Kidney epithelial cell (primary cell): ENCODE results near the genes PLAC8 and NKX6-1.

DNA sequence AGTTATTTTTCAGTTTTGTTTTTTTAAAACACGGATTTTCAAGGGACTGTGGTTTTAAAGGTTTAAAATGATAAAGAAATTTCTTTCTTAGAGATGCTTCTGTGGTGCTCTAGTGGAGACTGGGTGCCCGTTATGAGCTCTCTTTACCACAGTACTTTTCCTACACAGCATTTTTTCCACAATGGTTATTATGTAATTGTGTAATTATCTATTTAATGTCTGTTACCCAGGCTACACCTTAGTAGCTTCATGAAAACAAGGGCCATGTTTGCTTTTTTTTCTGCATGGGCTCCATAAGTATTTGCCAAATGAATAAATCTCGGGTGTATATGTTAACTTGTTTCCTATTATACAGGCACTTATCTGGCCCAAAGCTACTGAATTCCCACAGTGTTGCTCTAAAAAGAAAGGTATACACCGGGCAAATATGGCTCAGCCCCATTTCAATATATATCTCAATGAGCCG lies 915 bp downstream of the PAQR3 start:
- RAMPAGE, long total RNA = no peak
- RRBS = no CpG with 5 or more reads among the region's 5 CpGs

- RAMPAGE, long total RNA = no peak
- RRBS = no CpG with 5 or more reads among the region's 1 CpG
Observed at GRCh38 chr4:79197331-79197620, 128.6 kb downstream of the NAA11 start.

DNA sequence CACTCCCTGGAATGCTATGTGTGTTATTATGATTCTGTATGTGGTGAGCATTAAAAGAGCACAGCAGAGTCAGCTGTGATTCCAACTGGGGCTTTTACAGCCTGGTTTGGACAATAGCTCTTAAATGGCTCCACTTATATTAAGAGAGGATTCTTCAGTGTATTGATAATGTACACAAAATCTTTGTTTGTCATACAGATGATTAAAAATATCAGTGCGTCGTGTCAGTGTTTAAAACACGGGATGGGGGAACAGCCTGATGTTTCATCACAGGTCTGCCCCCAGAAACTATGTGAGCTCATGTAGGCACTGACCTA lies 274.3 kb upstream of the GK2 start:
- RAMPAGE, long total RNA = no peak
- RRBS = no CpG with 5 or more reads among the region's 3 CpGs

DNA sequence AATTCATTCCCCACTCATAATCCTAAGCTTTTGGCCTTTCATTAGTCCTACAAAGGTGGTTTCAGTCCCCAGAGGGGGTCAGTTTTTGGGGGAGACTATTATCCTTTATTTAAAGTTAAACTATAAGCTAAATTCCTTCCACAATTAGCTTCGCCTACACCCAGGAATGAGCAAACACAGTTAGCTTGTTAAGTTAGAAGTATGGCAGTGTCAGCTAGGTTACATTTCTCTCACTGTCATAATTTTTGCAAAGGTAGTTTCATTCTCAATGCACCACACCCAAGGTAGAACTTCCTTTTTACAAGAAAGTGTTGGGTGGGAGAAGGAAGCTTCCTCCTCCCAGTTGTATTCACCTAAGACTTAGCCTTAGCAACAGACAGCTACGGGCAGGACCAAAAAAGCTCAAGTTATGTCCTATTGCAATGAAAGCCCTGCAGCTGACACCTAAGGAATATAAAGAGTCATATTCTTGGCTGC lies 25.2 kb upstream of the PRDM8 start:
- RAMPAGE, long total RNA = no peak
- RRBS = no CpG with 5 or more reads among the region's 2 CpGs

DNA sequence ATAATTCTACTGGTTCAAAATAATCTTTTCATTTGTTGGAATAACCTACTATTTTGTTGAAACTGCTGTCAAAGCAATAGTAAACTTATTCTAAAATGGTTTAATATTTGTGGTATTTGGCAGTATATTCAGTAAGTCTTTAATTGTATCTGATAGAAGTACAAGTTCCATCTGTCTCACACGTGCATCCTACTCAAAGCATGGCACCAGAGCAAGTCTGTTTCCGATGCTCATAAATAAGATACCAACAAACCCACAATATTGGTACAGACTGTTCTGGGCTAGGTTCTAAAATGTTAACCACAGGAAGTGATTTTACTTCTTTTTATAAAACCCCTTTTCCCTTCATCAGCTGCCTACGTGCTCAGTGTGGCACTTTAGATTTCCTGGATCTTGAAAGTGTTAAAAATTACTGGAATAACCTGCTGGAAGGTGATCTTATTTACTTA lies 165.0 kb downstream of the CFAP299 start:
- RAMPAGE, long total RNA = no peak
- RRBS = no CpG with 5 or more reads among the region's 3 CpGs

DNA sequence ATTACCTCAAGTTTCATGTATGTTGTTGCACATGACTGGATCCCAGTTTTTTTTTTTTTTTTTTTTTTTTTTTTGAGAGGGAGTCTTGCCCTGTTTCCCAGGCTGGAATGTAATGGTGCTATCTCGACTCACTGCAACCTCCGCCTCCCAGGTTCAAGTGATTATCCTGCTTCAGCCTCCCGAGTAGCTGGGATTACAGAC lies 236.8 kb downstream of the CFAP299 start:
- RAMPAGE, long total RNA = no peak
- RRBS = no CpG with 5 or more reads among the region's 3 CpGs

DNA sequence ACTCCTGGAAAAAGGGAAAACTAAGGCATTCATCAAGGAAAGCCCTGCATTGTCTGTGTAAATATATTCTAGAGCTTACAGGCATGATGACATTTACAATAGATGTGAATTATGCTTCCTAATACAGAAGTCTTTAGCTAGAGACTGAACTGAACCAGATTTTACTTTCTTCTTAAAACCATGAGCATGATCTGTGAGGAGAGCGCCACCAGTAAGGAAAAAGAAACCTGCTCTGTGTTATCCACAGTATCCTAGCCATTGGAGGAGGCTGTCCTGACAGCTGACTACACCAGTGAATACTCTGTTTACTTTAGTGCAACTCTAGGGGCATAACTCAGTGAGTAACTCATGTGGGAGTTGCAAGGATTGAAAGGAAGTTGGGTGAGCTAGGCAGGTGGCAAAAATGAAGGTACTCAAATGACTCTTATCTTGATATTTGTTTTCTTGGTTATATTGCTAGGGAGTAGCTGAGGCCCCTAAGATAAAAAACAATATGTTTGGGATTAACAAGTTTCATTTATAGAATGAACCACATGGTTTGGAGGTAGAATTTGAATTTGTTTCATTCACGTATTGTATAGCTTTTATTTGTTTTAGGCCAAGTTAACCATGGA lies 2.3 kb downstream of the BMP3 start:
- RAMPAGE, long total RNA = no peak
- RRBS = no CpG with 5 or more reads among the region's 2 CpGs

- RAMPAGE, long total RNA = no peak
- RRBS = no CpG with 5 or more reads among the region's 5 CpGs
Observed at GRCh38 chr4:81606603-81607372, 135.1 kb upstream of the RASGEF1B start.

DNA sequence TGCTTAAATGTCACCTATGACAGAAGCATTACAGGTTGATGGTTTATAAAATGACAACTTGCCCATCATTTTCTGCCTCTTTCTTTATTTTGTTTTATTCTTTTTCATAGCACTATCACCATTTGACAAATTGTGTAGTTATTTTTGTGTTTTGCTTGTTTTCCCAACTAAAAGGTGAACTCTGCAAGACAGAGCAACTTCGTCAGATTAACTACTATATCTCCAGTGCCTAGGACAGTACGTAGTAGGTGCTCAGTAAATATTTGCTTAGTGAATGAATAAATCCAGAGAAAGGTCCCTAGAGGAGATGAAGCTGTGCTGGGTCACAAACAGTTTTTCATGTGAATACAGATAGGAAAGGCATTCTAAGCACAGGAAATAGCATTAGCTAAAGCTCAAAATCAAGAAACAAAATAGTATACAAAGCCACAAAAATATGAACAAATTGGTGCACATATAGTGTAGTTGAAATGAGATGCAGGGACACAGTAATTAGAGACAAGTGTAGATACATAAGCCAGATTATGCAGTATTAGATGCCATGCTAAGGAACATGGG lies 154.3 kb upstream of the RASGEF1B start:
- RAMPAGE, long total RNA = no peak
- RRBS = no CpG with 5 or more reads among the region's 2 CpGs

DNA sequence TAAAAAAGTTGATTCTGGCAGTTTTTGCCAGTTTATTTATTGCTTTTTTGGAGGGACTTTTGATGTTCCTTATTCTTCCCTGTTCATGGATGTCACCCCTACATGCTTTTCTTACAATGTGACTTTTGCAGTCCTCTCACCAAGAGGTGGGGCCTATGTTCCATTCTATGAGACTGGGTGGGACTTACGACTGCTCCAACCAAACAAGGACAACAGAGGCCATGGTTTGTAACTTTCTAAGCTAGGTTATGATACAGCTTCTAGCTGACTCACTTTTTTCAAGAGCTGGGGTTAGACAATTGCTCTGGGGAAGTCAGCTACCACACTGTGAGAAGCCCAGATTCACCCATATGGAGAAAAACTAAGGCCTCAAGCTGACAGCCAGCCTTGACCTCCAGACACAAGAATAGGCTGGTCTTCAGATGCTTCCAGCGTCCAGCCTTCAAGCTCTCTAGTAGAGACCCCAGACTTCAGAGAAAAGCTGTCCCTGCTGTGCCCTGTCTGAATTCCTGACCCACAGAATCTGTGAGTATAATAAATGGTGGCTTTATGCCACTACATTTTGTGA lies 39.5 kb downstream of the ENOPH1 start:
- RAMPAGE, long total RNA = no peak
- RRBS = no CpG with 5 or more reads among the region's 2 CpGs

DNA sequence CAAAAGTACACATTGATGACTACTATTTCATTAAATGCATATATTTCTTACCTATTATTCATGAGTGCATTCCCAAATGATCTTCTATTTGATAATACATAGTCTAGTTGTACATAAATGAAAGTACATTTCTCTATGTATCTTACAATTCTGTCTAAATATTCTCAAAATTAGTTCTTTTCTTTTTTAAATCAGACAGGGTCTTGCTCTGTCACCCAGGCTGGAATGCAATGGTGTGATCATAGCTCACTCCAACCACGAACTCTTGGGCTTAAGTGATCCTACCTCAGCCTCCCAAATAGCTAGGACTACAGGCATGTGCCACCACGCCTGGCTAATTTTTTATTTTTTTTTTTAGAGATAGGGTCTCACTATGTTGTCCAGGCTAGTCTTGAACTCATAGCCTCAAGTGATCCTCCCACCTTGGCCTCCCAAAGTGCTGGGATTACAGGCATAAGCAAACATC lies 30.6 kb downstream of the SEC31A start:
- RAMPAGE, long total RNA = no peak
- RRBS = no CpG with 5 or more reads among the region's 2 CpGs

DNA sequence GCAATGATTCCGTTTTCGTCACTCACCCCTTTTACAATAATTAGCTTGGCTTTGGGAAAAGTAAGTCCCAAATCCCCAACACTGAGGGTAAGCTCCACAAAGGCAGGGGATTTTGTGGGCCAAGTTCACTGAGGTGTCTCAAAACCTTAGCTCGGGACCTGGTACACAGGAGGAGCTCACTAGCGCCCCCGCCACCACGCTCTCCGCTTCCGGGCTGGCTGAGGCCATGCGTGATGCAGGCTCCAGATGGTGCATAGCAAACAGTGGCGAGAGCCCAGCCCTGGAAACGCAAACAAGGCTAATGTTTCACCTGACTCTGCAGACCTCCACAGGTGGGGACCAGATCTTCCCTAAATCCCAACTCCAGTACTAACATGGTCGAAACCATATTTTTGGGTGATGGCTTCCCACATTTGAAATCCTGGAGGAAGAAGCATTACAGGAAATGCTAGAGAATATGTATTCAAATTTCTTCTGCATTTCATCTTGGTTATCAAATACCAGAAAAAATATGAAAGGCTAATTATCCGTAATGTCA lies 4.1 kb downstream of the PLAC8 start:
- RAMPAGE, long total RNA = no peak
- RRBS = no CpG with 5 or more reads among the region's 13 CpGs

GRCh38 chr4:83114463-83115131 lies at the start of gene PLAC8:
PLAC8 (minus strand) TSS chr4:83114729.
- RAMPAGE, long total RNA = no peak
- RRBS = no CpG with 5 or more reads among the region's 5 CpGs

- RAMPAGE, long total RNA = no peak
- RRBS = 1% methylated on average over 8 of the region's 76 CpGs
Observed at GRCh38 chr4:84498611-84499721, at the start of gene NKX6-1. NKX6-1 (minus strand) TSS chr4:84499292.

DNA sequence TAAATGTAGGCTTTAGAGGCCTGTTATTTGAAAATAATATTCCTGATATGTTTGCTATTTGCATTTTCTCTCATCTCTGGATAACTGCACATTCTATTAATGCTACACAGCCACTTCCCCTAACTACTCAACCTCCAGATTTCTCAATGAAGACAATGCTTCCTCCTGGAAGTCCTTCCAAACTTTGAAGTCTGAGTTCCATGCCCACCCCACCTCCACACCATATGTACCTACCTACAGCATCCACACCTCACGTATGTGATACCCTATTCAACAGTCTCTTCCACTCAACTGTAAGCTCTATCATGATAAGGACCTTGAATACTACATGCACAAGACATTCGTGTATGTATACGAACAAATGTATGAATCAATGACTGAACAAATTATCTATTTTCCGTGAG lies 6.4 kb downstream of the WDFY3 start:
- RAMPAGE, long total RNA = no peak
- RRBS = no CpG with 5 or more reads among the region's 4 CpGs

- RAMPAGE, long total RNA = no peak
- RRBS = no CpG with 5 or more reads among the region's 4 CpGs
Observed at GRCh38 chr4:85650565-85651261, 175.8 kb downstream of the ARHGAP24 start.

DNA sequence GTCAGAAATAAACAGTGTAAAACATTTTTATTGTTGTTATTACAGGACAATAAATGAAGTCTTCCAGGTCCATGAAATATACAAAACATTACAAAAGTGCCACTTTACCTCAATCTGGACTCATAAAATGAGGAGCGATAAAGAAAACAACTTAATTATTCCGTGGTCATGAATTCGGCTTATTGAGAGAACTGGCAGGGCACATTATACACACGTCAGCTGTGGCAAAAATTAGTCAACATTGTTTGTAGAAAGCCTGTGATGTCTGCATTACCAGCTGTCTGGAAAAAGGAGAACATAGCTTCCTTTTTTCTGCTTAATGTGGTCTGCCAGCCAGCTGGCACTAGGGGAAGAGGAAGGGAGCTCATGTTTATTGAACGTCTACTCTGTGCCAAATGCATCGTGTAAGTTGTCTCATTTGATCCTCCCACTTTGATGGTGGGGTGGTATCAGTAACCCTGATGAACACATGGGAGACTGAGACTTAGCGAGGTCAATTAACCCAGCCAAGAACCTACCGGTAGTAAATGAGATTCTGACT lies 367.6 kb downstream of the ARHGAP24 start:
- RAMPAGE, long total RNA = no peak
- RRBS = no CpG with 5 or more reads among the region's 8 CpGs

DNA sequence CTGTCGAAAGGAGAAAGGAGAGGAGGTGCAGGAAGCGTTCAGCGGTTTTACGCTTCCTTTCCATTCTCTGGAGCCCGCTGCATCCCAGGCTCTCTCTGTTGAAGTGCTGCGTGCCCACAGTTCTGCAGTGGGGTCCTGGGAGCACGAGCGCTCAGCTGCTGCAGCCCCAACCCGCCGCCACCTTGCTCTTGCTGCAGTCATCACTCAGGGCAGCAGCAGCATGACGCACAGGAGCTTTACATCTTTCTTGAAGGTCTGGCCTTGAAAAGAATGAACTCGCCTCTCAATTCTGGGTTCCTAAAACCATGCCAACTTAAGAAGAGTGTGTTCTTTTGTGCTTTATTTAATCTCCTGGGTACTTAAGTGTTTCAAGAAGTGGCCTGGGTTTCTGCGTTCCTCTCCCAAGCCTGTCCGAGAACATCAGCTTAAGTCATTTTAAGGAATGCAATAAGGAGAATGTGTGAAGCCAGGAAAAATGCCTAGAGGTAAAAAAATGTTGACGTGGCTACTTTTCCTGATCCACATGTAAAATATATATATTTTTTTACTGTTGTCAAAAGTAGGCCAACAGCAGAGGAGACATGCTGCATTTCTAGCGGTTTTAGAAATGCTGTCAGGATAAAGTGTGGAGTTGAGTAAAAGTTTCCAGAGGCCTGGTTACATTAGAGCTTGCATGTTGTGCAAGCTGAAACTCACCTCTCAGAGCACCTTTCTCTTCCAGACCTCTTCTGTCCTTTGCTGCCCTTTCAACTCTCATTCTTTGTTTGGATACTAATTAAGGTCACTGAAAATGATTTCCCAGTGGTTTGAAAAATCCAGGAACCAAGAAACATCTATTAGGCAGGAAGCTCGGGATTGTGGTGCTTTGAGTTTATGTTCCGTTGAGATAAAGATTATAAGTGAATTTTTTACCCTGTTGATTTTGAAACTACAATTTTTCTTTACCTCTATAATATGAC lies 426.8 kb downstream of the MAPK10 start:
- RAMPAGE, long total RNA = no peak
- RRBS = no CpG with 5 or more reads among the region's 18 CpGs

GRCh38 chr4:85994796-85995781 lies 364.8 kb downstream of the MAPK10 start:
- RAMPAGE, long total RNA = no peak
- RRBS = no CpG with 5 or more reads among the region's 12 CpGs

GRCh38 chr4:86334053-86335118 lies 25.5 kb downstream of the MAPK10 start:
- RAMPAGE, long total RNA = no peak
- RRBS = no CpG with 5 or more reads among the region's 2 CpGs